ENCODE measurements around a stretch of chr5.

DNA sequence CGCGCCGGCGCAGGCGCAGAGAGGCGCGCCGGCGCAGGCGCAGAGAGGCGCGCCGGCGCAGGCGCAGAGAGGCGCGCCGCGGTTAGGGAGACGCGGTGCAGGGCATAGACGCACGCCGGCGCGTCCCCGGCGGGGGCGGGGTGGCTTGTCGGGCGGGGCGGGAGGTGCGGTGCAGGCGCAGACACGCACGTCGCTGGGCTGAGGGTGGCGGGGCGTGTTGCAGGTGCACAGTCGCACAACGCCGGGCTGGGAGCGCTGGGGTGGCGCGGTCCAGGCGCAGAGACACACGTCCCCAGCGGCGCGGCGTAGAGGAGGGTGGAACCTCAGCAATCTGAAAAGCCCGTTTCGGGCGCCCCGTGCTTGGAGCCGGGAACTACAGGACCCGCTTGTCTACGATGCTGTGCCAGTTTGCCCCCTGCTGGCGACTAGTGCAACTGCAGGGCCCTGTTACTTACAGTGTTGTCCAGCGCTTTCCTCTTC, 79.1 kb upstream of the PLEKHG4B start:
- PRO-cap, 2 experiments = no peak in any of the 2 experiments

GRCh38 chr5:205346-206253, 12.4 kb downstream of the CCDC127 start:
- PRO-cap, 2 experiments = no peak in any of the 2 experiments

DNA sequence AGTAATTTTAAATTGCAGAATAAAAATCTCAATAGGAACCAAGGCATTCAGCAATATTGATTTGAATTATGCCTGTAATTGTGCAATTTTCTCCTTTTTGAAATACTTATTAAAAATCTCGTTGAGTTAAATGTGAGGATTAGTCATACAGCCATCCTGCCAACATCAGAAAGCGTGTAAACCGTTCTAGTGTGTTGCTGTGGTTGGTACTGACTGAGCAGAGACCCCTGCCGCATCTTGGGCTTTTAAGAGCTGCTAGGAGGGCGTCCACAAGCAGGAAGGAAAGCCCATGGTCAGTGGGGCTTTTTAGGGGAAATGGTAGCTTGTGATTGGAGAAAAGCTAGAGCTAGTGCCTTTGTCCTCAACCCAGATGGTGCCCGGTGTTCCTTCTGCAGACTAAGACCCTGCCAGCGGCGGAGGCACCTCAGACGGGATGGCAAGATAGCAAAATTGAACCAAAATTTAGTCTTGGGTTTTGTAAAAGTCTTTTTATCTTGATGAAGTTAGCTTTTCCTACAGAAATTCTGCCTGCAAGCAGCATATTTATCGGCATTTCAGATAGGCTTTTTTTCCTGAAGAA, 1.4 kb downstream of the SDHA start:
- PRO-cap, 2 experiments = peak in 1 of 2 experiments; most common plus-strand start position 383 of the sequence (in 1)

DNA sequence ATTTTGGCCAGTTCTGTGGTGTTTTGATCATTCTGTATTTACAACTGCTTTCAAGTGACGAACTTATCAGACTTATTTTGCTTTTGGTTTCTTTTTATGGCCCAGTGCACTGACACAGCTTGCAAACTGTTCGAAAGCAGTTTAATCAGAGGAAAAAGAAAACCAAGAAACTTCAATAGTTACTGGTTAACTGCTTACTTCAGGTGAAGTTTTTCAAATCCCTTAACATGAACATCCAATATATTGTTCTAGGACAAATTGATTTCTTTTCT, 2.0 kb downstream of the SDHA start:
- PRO-cap, 2 experiments = no peak in any of the 2 experiments

GRCh38 chr5:272136-272827, 836 bp downstream of the PDCD6 start:
- PRO-cap, 2 experiments = no peak in any of the 2 experiments

GRCh38 chr5:321854-322148, 287 bp downstream of the AHRR start:
- PRO-cap, 2 experiments = no peak in any of the 2 experiments

DNA sequence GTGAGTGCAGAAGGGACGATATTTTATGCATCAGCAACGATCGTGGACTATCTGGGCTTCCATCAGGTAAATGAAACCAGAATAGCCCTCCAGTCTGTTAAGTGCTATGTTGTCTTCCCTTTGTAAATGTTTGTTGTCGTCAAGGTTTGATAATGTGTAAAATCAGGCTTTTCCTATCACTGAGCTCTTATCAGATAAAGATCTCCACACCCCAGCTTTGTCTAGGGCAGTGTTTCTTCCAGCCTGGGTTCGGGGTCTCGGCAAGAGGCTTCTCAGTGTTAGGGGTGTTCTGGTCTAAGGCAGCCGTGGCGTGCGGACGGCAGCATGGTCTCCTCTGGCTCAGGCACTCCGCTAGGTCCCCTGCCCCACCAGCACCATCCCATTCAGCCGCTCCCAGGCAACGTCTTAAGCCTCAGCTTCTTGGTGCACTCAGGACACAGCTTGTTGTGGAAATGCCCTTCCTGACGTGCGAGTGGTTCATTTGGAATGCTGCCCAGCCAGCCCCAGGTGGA, 29.6 kb upstream of the EXOC3 start:
- PRO-cap, 2 experiments = no peak in any of the 2 experiments

GRCh38 chr5:530062-530457, 5.8 kb upstream of the SLC9A3 start:
- PRO-cap, 2 experiments = peak in 2 of 2 experiments; most common minus-strand start chr5:530246 (in 2)

DNA sequence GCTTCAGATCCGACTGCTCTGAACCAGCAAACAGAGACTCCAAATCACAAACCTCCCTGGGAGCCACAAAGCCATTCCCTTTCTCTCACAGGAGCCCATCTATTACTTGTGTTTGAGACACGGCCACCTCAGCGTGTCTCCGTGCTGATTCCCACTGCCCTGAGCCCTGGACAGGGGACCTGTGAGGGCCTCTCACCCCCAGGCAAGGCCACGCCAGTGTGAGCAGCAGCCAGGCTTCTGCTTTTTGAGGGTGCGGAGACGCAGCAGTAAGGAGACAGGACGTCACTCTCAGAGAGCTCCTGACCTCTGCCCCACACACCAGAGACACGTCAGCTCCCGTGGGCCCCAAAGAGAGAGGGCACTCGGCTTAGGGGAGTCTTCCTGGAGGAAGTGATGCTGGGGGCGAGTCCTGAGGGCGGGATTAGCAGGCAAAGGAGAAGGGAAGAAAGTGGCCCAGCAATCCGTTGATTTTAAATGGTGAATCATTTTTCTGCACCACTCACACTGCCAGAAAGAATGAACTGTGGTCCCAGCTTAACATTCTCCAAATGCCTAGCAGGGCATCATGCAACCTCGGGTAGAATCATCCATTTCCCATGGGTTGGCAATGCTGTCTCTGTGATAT, 24.0 kb upstream of the SLC9A3 start:
- PRO-cap, 2 experiments = no peak in any of the 2 experiments

- PRO-cap, 2 experiments = no peak in any of the 2 experiments
Measured at GRCh38 chr5:620033-620475, 7.9 kb downstream of the CEP72 start.

DNA sequence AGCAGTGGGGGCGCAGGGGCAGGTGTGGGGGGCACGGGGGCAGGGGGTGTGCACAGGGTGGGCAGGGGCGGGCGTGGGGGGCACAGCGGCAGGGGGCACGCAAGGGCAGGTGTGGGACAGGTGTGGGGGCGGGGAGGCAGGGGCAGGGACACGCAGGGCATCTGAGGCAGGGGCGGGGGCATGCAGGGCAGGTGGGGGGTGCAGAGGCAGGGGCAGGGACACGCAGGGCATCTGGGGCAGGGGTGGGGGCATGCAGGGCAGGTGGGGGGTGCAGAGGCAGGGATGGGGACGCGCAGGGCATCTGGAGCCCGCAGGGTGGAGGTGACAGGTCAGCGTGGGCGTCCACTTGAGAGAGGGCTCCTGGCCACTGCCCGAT, 33.2 kb downstream of the ZDHHC11B start:
- PRO-cap, 2 experiments = no peak in any of the 2 experiments

- PRO-cap, 2 experiments = no peak in any of the 2 experiments
Measured at GRCh38 chr5:777203-777997, 7.1 kb downstream of the ZDHHC11B start.

DNA sequence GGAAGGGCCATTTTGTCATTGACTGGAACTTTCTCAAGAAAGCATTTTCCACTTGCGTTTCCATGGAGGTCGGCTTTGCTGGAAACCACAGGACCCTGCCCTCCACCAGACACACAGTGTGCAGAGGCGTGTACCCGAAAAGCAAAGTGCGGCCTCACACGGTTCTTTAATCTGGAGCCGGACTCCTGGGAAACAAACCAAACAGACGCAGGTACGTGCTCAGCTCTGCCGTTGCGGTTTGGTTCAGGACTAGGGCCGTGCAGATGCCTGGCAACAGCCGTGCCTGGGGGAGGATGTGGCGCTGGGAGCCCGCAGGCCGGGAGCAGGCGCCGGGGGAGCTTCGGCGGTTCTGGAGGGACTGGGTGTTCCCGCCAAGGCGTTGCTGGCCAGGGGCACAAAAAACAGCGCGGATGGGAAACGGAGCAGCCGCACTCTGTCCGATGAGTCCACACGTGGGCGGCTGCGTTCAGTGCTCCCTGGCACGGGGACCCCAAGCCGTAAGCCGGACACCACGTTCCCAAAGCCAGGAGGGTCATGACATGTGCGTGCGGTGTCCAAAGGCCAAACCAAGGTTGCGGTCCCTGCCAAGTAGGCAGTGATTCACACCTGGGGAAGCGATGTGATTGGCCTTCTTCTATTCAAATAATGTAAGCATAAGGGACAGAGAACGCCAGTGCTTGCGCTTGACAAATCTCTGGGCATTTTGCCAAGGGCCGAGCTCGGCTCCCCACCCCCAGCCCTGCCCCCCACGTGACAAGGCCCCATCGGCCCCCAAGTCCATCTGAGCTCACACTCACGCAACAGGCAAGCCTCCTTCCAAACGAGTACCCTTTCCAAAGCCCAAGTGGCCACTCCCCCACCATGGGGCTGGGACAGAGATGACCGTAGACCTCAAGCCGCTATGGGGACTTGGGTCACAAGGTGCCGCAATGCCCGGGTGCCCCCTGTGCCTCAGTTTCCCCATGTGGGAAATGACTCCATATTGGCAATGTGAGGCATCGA, 49.8 kb upstream of the NKD2 start:
- PRO-cap, 2 experiments = no peak in any of the 2 experiments

- PRO-cap, 2 experiments = peak in 1 of 2 experiments; most common plus-strand start chr5:1099292 (in 1)
Measured at GRCh38 chr5:1098637-1099451, 13.0 kb downstream of the SLC12A7 start.

DNA sequence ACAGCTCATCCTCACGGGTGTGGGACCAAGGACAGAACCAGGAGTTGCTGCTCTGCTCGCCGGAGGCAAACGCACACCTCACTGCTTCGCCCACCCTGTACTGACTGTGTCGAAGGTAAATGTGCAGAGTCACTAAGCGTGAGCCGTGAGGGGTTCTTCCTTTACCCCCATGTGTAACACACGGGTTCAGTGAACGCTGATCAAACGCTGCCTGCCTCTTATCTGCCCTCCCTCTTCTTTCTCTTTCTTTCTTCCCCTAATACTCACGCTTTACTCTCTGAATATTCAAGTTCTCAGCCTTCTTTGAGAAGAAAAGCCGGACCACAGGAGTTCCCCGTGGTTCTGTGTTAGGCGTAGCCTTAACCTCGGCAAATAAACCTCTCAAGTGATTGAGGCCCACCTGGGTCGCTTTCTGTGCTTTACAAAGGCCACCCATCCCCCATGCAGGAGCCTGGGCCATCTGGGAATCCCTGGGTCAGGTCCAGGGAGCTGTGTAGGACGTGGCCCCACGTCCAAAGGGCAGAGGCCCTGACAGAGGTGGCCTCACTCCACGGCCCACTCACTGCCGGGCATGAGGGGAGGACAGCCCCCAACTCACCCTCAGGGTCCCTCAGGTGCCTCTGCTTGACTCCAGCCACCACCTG, 4.8 kb downstream of the SLC12A7 start:
- PRO-cap, 2 experiments = peak in 2 of 2 experiments; most common plus-strand start position 562 of the sequence (in 2); most common minus-strand start position 108 of the sequence (in 1)

DNA sequence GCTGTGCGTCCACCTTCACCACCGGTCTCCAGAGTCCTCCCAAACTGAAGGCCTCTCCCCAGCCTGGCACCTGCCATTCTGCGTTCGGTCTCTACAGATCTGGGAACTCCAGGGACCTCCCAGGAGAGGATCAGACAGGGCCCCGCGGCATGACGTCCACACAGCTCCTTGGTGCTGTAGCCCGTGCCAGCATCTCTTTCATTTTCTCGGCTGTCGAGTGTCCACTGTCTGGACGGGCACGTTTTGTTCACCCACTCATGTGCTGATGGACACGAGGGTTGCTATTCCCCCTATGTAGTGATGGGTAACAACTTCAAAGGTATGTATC, 10.7 kb upstream of the SLC12A7 start:
- PRO-cap, 2 experiments = no peak in any of the 2 experiments

DNA sequence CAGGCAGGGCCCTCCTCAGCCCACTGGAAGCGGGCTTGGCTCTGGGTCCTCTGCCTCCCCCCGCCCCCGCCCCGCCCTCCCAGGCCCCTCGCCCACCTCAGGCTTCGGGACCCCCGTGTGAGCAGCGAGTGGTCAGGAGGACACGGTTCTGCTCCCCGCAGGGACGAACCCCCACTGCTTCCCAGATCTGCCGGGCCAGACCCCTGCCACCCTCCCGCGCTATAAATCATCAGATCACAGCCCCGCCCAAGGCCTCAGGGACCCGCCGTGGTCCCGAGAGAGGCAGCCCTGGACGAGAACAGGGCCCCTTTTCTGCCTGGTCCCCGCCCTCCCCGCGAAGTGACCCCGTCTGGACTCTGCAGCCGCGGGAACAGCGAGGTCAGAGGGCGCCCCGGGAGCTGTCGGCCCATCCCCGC, 43.2 kb upstream of the SLC12A7 start:
- PRO-cap, 2 experiments = no peak in any of the 2 experiments

- PRO-cap, 2 experiments = peak in 2 of 2 experiments; most common minus-strand start chr5:1185848 (in 1)
Measured at GRCh38 chr5:1185428-1186447, 15.7 kb upstream of the SLC6A19 start.

- PRO-cap, 2 experiments = no peak in any of the 2 experiments
Measured at GRCh38 chr5:1227590-1228202, 2.5 kb downstream of the SLC6A18 start.

GRCh38 chr5:1328482-1329238, 16.2 kb downstream of the CLPTM1L start:
- PRO-cap, 2 experiments = no peak in any of the 2 experiments

Data from Metastatic Liver Carcinoma in the Adrenal Gland (tissue), 2 donors.